ENCODE measurements around a stretch of chr9.

DNA sequence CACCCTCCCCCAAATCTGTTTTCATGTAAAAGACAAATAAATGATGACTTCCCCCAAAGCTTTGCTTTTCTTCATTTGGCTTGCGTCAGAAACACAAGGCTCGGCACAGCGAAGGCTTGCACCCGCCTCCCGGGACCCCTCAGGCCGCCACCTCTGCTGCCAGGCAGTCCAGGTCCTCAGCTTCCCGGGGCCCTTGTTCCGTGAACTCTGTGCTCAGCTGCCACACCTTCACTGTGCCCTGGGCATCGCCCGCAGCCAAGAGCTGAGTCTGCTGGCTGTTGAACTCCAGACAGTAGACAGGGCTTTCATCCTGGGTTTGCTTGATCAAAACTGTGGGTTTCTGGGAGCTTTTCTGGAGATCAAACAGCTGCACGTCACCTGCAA, 23.1 kb downstream of the DYNC2I2 start:
- PRO-cap, result no peak

- PRO-cap, result no peak
These were observed 21.7 kb downstream of the DYNC2I2 start for GRCh38 chr9:128634818-128635394.

DNA sequence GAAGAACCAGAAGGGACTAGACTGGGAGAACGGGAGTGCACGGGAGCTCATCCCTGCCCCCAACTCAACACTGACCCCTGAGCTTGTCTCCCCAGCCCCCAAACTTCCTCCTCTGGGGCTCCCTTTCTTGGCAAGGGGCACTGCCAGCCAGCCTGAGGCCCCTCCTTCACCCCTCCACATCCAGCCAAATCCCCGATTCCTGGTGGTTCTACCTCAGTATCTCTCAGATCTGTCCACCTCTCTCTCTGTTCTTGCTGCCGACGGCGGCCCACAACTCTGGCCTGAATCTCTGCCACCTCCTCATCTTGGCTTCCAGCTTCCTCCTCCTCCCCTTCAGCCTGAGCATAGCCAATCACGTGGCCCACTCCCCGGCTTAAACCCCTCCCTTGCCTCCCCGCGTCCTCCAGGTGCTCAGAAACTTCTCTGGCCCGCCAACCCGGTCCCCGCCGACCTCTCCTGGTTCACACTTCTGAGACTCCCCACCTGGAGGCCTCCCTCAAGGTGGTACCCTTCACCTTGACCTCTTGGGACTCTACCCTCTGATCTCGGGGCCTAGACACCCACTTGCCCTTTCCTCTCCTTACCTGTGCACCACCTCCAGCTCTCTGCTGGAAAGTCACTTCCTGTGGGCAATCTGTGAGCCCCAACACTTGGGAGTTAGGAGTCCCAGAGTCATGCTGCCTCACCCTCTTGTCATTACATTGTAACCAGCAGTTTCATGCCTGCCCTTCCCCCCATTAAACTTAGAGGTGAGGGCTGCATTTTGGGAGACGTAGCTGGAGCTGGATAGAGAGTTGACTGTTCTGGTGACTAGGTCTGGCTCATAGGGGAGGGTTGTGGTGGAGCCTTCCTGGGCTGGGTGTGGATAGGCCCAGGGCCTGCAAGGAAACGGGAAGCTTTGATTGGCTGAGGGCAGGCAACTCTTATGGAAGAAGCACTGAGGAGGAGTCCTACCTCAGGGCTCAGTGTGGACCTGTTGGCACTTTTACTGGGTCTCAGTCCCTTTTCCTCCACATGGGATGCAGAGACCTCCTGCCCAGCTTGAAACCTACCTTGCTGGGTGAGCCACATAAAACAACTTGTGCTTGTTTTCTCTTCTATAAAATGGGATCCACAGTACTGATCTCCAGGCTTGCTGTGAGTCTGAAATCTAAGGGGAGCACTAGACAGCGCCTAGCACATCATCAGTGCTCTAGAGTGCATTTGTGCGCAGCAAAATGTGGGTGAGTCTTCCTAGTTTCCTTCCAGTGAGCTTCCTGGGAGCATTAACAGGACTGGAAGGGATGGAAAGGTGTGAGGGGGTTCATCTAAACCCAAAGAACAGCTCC, 4.4 kb upstream of the SET start:
- PRO-cap, result bidirectional peak, plus-strand start at position 414 of the sequence, minus-strand start at position 278 of the sequence; unidirectional peak, minus-strand start at position 805 of the sequence

DNA sequence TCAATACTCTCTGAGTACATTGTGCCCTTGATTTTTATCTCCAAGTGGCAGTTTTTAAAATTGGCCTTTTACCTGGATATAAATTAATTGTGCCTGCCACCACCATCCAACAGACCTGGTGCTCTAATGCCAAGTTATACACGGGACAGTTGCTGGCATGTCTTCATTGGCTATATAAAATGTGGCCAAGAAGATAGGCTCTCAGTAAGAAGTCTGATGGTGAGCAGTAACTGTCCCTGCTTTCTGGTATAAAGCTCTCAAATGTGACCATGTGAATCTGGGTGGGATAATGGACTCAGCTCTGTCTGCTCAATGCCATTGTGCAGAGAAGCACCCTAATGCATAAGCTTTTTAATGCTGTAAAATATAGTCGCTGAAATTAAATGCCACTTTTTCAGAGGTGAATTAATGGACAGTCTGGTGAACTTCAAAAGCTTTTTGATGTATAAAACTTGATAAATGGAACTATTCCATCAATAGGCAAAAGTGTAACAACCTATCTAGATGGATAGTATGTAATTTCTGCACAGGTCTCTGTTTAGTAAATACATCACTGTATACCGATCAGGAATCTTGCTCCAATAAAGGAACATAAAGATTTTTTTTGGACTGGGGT, 6.4 kb upstream of the PKN3 start:
- PRO-cap, result no peak

DNA sequence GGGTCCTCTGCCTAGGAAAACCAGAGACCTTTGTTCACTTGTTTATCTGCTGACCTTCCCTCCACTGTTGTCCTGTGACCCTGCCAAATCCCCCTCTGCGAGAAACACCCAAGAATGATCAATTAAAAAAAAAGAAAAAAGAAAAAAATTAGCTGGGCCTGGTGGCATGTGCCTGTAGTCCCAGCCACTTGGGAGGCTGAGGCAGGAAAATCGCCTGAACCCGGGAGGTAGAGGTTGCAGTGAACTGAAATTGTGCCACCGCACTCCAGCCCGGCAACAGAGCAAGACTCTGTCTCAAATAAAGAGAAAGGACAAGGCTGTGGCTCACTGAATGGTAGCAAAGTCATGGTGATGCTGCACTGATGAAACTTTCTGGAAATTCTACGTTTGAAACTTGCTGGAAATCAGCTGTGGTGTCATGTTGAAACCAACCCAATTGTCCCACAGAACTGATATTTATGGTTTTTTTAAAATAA, 6.0 kb upstream of the TBC1D13 start:
- PRO-cap, result no peak

GRCh38 chr9:128821812-128822912, 3.9 kb downstream of the ENDOG start:
- PRO-cap, result no peak

DNA sequence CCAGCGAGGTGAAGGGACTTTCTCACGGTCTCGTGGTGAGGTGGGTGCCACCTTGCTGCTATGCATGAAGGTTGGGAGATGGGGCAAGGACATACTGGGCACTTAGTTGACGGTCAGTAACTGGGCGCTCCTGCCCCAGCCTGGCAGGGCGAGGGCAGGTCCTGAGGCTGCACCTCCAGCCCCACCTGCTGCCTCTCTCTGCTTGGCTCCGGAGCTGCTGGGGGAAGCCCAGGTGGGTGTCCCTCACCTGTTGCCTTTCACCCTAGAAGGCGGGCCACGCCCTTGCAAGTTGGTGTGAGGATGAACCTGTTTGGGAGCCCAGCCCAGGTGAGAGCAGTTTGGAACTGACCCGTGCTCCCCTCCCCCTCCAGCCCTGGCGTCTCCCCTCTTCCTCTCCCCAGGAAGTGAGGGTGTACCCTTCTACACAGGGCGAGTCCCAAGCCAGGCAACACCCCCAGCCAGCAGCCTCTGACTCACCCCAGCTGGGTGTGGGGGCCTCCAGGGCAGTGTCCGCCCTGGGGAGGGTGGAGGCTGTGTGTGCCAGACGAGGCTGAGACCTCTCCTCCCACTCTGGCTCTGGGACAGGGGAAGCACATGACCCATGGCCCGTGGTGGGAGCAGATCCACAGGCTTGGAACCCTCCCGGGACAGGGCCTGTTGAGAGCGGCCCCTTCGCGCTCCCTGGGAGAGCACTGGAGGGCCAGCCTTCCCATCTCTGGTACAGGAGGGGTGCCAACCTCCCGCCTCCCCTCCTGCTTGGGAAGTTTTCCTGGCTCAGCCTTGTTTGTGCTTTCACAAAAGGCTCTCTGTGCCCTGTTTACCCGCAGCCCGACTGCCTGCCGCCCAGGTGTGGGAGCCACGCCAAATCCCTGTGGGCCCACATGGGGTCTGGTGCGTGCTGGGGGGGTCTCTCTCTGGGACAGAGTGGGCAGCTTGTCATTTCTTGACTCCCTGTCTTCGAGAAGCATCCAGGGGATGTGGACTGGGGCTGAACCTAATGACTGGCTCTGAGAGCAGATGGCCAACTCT, 10.5 kb downstream of the LRRC8A start:
- PRO-cap, result no peak

GRCh38 chr9:128915872-128916713, 4.7 kb upstream of the PHYHD1 start:
- PRO-cap, result no peak

GRCh38 chr9:128921736-128922412, 1.1 kb downstream of the PHYHD1 start:
- PRO-cap, result bidirectional peak, plus-strand start at chr9:128921961, minus-strand start at chr9:128921932; bidirectional peak, plus-strand start at chr9:128922352, minus-strand start at chr9:128922190

- PRO-cap, result no peak
These were observed 13.5 kb downstream of the SH3GLB2 start for GRCh38 chr9:129014525-129015052.

DNA sequence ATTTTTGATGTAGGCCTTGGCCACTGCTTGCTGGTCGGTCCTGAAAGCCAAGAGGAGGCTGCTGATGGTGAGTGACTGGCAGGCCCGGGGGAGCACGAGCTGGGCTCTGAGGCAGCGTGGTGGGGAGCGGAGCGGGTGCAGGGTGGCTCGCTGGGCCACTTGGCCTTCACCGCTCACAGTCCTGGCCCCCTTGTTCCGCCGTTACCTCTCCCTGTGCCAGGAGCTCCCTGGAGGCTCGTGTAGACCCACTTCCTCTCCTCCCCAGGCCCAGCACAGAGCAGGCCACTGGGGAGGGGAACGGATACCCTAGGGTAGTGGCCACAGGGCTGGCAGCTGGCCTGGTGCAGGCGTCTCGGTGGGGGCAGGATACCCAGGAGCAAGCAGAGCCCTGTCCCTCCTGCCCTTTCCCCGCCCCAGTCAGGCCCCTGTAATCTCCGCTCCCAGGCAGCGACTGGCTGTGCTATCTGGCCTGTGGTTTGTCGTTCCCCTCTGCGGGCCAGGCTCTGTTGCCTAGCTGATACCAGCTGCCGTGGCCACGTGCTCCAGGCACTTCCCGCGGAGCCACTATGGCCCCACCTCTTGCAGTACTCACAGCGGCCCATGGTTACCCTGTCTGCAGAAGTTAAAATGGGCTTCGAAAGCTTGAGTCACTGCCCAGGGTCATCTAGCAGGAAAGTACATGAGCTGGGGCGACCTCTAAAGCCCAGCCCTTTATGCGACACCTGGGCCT, 11.7 kb upstream of the DOLPP1 start:
- PRO-cap, result no peak

- PRO-cap, result no peak
These were observed 5.0 kb upstream of the DOLPP1 start for GRCh38 chr9:129075722-129076537.

GRCh38 chr9:129208150-129208996, 30.3 kb upstream of the IER5L start:
- PRO-cap, result no peak

- PRO-cap, result no peak
These were observed 76.1 kb upstream of the IER5L start for GRCh38 chr9:129253900-129254743.

GRCh38 chr9:129282273-129283150, 104.5 kb upstream of the IER5L start:
- PRO-cap, result no peak

DNA sequence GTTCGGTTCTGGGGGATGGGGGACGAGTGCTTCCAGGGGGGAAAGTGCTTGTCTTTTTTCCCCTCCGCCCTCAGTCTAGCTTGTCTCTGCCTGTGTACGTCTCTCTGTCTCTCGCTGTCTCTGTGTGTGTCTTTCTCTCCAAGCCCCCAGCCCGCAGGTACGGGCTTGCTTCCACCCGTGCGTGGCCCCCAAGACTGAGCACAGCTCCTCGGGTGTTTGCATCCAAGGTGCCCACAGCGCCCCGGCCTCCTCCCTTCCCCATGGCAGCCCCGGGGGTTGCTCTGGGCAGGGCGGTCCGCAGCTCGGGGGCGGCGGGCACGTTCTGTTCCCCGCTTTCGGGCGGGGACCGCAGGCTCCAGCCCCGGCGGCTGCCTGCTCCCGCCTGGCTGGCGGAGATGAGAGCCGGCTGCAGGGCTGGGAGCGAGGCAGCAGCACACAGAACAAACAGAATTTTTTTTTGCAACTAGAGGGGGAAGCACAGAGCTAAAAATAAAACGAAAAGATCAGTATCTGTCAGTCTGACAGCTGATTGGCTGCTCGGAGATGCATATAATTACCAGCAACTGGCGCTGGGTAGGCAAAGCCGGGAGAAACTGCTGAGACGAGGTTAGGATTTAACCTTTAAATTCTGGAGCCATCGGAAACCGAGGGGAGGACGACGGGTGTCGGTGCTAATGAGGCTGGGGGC, 142.5 kb upstream of the IER5L start:
- PRO-cap, result unidirectional peak, minus-strand start at position 459 of the sequence; bidirectional peak, plus-strand start at position 576 of the sequence, minus-strand start at position 459 of the sequence

- PRO-cap, result no peak
These were observed 144.3 kb upstream of the IER5L start for GRCh38 chr9:129322346-129322834.

- PRO-cap, result no peak
These were observed 188.6 kb downstream of the C9orf50 start for GRCh38 chr9:129432305-129432682.

DNA sequence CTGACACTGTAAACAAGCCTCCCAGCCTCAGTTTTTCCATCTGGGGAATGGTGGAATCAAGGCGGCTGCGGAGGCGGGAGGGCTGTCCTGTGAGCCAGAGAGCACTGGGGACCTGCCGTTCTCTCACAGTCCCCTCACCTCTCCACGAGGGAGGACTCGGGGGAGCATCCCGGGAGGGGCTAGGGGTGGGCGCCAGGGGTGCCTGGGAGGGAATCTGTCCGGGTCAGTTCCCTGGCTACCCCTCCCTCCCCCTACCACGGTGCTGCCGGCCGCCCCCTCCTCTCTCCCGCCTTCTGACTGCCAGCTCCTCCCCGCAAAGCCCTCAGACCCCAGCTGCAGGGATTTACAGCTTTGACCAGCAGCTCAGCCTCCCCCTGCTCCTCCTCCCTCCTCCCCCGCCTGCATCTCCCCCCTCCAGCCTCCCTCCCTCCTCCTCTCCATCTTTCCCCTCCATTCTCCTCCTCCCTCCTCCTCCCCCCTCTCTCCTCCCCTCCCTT, 160.9 kb downstream of the C9orf50 start:
- PRO-cap, result bidirectional peak, plus-strand start outside the sequence, minus-strand start at position 302 of the sequence

- PRO-cap, result bidirectional peak, plus-strand start at chr9:129460505, minus-strand start at chr9:129460230; unidirectional peak, plus-strand start at chr9:129460598; unidirectional peak, minus-strand start at chr9:129460809; bidirectional peak, plus-strand start at chr9:129461178, minus-strand start at chr9:129461083
These were observed 160.2 kb downstream of the C9orf50 start for GRCh38 chr9:129460426-129461382.